ENCODE measurements around the genes GMPR2 and STXBP6.

DNA sequence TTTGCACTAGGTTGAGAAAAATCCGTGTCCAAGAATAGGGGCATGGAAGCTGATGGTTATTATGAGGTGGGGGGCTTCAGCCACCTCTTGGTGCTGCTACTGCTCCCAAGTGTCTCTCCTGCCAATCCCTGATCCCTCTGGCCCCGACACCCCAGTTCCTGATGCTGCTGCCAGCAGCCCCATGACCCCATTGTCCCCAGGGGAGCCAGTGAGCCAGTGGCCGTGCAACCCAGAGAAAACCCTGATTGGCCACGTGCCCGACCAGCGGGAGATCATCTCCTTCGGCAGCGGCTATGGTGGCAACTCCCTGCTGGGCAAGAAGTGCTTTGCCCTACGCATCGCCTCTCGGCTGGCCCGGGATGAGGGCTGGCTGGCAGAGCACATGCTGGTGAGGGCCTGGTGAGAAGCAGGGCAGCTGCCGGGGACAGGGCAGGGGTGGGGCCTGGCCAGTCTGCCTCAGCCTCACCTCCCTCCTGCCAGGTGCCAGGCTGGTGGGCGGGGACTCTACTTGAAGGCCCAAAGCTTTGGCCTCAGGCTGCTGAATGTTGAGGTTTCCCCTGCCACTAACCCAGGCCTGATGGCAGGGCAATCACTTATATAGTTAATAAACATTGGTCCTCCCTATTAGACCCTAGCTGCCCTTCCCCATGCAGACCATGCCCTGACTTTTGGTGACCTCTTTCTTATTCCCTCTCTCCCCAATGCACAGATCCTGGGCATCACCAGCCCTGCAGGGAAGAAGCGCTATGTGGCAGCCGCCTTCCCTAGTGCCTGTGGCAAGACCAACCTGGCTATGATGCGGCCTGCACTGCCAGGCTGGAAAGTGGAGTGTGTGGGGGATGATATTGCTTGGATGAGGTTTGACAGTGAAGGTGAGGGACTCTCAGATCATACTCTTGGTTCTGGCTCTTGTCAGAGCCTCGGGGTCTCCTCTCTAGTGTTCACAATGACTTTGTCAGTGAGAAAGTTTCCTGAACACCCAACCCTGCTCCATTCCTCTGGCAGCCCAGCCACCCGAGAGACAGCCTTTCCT, 5.1 kb downstream of the PCK2 start:
- PRO-cap = no peak
- RAMPAGE, long total RNA = no peak

DNA sequence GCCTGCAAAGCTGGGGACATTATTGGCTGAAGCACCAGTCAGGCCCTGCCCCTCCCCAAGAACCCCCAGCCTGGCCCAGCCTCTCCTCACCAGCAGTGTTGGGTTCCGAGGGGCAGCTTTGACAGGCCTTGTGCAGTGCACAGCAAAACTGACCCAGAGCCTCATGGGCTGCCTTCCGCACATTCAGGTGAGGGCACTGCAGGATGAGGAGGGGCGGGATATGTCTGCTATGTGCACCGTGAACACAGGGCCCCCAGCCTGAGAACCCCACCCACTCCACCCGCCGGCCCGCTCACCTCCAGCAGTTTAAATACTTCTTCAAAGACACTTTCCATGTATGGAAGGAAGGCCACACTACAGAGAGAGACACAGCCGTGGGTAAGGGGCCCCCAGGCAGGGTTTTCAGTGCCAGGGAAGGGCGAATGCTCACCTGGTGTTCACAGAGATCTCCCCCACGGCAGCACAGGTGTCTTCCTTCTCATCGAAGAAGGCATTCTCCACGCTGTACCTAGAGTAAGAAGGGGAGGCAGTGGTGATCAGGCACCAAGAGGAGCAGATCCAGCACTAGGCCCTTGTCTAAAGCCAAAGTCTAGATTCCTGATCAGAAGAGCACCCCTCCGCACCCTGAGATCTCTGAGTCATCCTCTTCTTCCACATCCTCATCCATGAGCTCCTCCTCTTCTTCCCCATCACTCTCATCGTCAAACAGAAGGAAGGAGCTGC, 5.3 kb downstream of the IPO4 start:
- PRO-cap = no peak
- RAMPAGE, long total RNA = no peak

DNA sequence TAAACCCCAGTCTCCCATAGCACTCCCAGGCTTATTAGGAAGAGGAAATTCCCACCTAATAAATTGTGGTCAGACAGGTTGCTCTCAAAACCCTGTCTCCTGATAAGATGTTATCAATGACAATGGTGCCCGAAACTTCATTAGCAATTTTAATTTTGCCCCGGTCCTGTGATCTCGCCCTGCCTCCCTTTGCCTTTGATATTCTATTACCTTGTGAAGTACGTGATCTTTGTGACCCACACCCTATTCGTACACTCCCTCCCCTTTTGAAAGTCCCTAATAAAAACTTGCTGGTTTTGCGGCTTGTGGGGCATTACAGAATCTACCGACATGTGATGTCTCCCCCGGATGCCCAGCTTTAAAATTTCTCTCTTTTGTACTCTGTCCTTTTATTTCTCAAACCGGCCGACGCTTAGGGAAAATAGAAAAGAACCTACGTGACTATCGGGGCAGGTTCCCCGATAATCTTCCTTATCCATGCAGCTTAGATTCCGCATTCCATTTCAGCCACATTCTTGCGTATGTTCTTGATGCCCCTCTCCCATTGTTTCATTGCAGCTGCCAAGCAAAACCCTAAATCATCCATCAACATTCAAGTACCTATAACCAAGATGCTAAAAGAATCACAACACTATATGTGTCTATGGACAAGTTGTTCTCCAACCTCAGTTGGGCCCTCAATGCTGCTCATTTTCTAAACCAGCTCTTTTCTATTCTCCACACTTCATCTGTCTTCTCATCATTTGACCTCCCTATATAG, 2.7 kb upstream of the TSSK4 start:
- PRO-cap = no peak
- RAMPAGE, long total RNA = no peak

DNA sequence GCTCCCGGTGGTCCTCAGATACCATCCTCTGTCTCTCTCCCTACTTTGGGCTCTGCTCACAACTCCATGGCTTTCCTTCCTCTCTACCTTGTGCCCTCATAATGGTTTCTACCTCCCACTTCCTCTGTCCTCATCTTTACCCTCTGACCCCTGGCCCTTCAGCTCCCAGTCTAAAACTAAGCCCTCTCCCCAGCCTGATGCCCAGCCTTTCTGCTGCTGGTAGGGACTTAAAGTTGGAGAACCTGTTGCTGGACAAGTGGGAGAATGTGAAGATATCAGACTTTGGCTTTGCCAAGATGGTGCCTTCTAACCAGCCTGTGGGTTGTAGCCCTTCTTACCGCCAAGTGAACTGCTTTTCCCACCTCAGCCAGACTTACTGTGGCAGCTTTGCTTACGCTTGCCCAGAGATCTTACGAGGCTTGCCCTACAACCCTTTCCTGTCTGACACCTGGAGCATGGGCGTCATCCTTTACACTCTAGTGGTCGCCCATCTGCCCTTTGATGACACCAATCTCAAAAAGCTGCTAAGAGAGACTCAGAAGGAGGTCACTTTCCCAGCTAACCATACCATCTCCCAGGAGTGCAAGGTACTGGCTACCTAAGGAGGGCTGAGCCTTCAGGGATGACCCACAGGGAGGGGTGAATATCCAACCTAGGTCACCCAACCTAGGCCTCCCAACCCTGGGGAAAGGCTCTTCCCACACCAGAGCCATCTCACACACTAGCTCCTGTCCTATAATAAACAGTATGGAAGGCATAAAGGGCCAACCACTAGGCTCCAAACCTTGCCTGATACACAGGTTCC, 1.6 kb downstream of the TSSK4 start:
- PRO-cap = no peak
- RAMPAGE, long total RNA = no peak

GRCh38 chr14:24232249-24233136, at the start of gene GMPR2:
GMPR2 (plus strand) TSS chr14:24232929.
- PRO-cap = bidirectional peak, plus-strand start at chr14:24232624, minus-strand start at chr14:24232367; bidirectional peak, plus-strand start at chr14:24232939, minus-strand start at chr14:24232740
- RAMPAGE, long total RNA = start-site peak on the minus strand at chr14:24232326-24232363, 644 and 842 reads in 2 replicates; start-site peak on the plus strand at chr14:24232613-24232681, 82 and 65 reads in 2 replicates

DNA sequence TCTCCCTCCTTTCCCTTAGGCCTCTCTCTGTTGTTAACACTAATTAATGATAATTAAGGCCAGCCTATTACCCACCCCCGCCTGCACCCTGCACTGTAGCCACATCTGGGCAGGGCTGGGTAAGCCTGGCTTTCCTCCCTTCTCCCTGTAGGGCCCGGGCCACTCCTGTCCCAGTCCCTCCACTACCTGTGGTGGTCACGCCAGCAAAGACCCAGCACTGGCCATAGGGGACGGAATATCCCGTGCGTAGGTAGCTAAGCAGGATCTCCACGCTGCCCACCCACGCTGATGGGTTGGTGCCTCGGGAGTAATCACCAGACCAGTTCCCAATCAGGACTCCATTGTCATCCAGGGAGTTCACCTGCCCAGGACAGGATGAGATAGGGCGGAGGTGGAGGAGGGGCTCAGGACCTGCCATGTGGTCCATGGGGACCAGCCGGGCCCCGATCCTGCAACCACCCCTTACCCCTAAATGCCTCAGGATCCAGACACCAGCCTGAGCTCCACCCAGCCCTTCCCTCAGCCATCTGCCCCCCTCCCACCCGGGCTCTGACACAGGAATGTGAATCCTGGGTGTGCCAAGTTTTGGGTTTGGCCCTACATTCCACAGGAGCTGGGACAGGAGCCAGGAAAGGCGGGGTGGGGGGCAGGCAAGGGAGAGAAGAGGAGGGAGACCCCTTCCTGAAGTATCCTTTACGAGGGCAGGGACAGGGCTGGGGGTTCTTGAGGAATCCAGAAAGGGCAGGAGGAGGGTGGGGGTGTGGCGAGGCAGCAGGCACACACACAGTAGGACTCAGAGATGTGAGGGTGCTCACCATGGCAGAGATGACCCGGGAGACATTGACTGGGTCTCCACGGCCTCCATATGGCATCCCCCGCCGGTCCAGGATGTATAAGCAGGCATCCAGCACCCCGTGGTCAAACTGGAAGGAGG, 3.8 kb downstream of the TGM1 start:
- PRO-cap = no peak
- RAMPAGE, long total RNA = no peak

GRCh38 chr14:24303486-24304249, 4.0 kb downstream of the NOP9 start:
- PRO-cap = no peak
- RAMPAGE, long total RNA = no peak

DNA sequence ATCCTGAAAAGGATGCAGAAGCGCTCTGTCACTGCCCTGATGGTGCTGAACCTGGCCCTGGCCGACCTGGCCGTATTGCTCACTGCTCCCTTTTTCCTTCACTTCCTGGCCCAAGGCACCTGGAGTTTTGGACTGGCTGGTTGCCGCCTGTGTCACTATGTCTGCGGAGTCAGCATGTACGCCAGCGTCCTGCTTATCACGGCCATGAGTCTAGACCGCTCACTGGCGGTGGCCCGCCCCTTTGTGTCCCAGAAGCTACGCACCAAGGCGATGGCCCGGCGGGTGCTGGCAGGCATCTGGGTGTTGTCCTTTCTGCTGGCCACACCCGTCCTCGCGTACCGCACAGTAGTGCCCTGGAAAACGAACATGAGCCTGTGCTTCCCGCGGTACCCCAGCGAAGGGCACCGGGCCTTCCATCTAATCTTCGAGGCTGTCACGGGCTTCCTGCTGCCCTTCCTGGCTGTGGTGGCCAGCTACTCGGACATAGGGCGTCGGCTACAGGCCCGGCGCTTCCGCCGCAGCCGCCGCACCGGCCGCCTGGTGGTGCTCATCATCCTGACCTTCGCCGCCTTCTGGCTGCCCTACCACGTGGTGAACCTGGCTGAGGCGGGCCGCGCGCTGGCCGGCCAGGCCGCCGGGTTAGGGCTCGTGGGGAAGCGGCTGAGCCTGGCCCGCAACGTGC, 4.6 kb downstream of the LTB4R start:
- PRO-cap = no peak
- RAMPAGE, long total RNA = no peak

GRCh38 chr14:24333653-24334413, 1.0 kb downstream of the ADCY4 start:
- PRO-cap = no peak
- RAMPAGE, long total RNA = no peak

DNA sequence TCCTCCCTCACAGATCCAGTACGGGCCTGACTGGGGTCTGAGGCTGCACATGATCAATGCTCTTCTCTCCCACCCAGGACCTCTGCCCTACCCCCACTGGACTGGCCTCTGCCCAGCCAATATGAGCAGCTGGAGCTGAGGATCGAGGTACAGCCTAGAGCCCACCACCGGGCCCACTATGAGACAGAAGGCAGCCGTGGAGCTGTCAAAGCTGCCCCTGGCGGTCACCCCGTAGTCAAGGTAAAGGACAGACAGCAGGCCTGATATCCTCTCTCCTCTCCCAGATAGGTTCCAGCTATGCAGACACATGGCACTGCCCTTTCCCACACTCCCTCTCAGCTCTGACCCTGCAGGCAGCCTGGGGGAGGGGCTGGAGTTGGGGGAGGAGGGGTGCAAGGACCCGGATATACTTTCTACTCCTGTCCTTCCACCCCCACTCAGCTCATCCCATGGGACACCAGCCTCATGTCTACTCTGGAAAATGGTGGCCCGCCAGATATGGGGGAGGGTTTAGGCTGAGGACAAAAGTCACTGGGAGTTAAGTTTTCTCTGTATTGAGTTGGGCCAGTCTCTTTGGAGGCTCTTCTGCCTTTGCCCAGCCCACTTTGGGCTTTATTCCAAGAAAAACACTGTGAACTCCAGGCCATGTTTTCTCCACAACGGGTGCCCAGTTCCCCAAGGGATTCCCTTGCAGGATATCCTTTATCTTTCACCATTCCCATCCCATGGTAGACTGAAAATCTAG, 4.6 kb downstream of the NFATC4 start:
- PRO-cap = no peak
- RAMPAGE, long total RNA = no peak

- PRO-cap = no peak
- RAMPAGE, long total RNA = no peak
Measured at GRCh38 chr14:24432405-24433581, 3.0 kb downstream of the KHNYN start.

DNA sequence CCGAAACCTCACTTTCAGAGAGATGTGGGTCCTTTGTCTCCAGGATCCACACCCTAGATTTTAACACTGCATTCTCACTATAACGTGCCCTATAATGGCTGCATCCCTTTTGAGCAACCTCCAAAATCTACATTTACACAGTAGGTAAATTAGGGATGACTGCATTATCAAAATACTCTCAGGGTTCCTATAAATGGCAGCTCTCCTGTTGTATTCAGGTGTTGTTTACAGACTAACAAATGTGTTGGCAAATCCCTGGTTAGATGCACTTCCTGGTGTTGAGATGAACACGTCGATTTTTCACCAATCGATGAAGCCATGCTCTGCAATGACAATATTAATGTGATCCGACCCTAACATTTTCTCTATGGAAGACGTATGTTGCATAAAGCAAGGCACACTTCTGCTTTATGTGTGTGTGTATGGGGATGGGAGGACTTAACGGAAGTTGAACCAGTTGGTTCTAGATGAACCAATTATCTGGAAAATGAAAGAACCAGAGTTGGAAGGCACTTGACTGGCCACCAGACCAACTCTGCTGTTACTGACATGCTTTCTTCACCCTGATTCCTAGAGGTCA, 4.5 kb downstream of the SDR39U1 start:
- PRO-cap = no peak
- RAMPAGE, long total RNA = no peak

DNA sequence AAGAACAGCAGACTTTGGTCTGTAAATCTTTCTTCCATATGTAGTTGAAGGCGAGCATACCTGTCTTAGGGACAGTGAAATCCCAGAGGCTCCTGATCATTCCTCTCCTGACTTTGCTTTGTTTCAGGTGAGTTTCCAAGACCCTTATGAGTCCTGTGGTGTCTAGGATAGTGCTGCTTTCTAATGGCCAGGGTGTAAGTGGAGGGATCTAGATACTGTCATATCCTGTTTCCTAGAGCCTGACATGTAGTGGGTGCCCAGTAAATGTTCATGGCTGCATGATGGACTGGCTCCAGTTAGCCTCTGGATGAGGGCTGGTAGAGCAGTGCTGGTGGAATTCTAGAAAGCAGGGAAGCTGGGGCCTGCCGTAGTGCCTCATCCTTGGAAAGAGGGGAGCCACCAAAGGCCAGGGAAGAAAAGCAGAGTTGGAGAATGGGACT, 748 bp downstream of the GZMB start:
- PRO-cap = no peak
- RAMPAGE, long total RNA = no peak

GRCh38 chr14:24816047-24816911, 182.3 kb upstream of the GZMB start:
- PRO-cap = no peak
- RAMPAGE, long total RNA = no peak

GRCh38 chr14:24839617-24840293, 205.8 kb upstream of the GZMB start:
- PRO-cap = no peak
- RAMPAGE, long total RNA = no peak

DNA sequence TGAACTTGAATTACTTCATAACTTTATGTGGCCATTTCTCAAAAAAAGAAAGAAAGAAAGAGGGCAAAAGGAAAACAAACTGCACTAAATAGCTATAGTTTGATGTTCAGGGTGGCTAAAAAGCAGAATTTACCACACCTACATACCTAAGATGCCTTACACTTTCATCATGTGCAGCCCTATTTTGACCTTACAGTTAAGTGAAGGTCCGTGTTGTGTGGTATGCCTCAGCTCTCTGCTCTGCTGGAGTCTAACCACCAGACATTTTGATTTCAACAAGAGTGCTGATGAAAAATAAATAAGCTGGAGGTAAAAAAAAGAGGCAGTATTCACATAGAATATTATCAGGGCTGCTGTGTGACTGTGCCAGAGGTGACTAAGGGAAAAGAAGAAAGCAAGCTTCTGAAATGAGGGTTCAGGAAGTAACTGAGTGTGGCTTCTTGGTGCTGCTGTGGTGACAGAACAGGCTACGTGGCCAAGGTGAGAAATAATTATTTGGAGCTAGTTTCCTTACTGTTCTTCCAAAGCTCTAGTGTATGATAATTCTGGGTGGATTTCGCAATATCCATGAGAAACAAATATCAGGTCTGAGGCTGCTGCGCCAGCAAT, 188.8 kb downstream of the STXBP6 start:
- PRO-cap = no peak
- RAMPAGE, long total RNA = no peak

DNA sequence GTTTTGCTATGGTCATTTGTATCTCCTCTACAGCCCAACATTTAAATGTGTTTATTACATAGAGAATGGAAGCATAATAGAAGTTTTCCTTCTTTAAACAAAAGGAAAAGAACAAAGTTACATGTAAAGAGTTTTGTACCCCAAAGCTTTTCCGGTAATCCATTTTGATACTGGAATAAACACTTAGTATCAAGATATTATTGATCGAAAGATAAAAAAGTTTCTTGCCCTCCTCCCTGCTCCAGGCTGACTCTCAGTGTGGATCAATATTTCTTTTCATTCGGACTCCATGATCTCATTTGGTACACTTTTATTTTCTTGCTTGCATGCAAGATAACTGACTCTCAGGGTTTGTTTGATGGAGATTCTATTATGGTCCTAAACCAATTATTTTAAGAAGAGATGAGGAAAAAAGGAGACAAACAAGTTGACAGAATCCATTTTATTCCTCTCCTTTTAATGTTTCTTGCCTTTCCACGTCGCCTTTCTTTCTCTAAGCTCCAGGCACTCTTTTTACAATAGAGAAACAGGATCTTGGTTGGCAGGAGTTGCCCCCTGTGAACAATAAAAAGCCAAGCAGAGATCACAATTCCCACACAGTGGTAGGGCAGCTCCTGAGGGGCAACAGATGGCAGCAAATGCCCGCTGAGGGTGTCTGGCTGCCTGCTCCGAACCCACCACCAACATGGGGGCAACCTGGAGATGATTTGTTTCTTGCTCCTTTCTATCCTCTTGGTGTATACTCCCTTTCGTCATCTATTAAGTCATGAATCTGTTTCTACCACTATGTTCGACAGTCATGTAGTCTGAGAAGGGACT, 170.5 kb downstream of the STXBP6 start:
- PRO-cap = no peak
- RAMPAGE, long total RNA = no peak

DNA sequence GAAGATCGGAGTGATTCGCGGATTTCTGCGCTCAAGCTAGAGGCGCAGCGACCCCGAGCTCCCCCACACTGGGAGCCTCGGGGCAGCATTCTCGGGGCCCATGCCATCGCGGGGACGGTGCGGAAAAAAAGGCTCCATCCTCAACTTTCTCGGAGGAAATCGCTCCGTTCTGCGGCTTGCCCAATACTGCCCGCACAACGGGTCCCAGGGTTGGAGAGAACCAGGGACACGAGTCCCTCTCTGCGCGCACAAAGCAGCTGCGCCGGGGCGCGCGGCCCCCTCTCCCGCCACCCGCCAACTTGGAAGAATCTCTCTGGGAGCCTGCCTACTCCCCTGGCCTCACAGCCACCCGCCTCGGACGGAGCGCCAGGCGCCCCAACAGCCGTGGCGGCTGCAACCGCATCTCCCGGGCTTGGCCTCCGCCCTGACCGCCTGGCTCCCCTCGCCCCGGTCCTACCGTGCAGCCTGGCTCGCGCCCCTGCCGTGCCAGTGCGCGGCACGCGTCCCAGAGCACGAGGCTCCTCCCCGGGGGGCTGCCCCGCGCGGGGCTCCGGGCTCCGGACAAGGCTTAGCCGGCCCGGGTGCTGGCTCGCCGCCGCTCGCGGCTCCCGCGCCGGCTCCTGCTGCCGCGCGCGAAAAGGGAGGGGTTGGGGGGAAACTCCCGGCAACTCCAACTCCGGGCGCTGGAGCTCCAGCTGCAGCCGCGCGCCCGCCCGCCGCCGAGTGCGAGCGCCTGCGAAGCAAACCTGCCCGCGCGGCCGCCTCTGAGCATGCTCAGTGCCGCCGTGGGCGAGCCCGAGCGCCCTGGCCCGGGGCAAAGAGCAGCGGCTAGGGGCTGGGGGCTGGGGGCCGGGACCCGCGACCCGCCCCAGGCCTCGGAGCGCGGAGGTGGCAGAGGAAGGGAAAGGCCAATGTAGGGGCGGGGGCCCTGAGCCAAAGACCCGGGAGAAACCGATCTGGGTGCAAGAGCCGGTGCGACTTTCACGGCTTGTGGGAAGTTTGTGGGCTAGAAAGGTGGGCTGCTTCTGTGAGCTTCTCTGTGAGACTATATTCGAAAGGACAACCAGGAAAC, at the start of gene STXBP6:
Gene STXBP6, minus strand, starts transcription at position 727 of the 1,072 bp plus-strand sequence.
- PRO-cap = no peak
- RAMPAGE, long total RNA = no peak

- PRO-cap = no peak
- RAMPAGE, long total RNA = no peak
Measured at GRCh38 chr14:25090986-25091185, 40.9 kb upstream of the STXBP6 start.

DNA sequence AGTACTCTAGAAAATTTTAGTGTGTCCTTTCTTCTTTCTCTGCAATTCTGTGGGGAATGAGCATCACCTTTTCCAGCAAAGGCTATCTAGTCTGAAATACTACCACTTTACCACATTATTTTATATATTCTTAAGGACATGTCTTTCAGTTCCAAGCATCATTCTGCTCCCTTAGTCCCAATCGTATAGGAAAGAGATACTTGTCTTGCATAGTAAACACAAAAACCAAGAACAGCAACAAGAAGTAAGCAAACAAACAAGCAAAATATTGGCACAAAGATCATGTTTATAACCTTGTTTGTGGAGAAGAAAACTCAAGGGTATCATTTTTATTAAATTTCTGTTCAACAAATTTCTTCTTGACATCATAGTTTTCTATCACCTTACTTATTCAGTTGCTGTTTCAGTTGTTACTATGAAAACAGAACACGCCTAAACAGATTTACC, 260.5 kb downstream of the NOVA1 start:
- PRO-cap = no peak
- RAMPAGE, long total RNA = no peak

All from Karpas-422 (cell line).